Esophagus muscularis mucosa (tissue), 4 donors: Measurements from ENCODE around the gene C6orf120.

DNA sequence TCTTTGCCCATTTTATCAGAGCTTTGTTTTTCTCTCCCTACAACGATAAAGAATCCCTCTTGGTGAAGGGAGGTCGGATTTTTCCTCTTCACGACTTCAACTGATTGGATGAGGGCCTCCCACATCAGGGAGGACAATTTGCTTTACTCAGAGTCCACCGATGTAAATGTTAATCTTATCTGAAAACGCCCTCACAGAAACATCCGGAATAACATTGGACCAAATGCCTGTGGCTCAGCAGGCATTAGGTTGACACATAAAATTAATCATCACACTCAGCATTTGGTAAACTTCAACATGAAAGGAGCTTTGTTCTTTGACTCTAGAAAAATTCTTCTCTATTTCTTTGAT, 7.3 kb upstream of the DACT2 start:
- PRO-cap = no peak
- RAMPAGE, long total RNA, 4 experiments = no peak in any of the 4 experiments

DNA sequence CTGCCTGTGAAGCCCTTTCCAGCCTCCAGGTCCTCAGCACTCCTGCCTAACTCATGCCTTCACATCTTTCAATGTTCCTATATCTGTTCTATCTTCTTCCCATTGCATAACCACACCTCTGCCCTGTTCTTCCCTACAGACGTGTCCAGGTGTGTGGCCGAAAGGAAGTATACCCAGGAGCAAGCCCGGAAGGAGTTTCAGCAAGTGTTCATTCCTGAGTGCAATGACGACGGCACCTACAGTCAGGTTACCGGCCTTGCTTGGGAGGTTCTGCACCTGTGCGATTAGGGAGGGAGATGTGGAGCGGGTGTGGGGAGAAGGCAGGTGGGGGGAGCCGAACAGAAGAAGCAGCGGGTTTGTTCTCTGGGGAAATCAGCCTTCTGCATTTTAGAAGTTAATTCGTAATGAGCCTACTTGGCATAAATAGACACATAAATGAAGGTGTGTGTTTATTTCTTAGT, 85.3 kb downstream of the SMOC2 start:
- PRO-cap = no peak
- RAMPAGE, long total RNA, 4 experiments = no peak in any of the 4 experiments

- PRO-cap = no peak
- RAMPAGE, long total RNA, 4 experiments = no peak in any of the 4 experiments
Observed at GRCh38 chr6:168541238-168541558, 100.2 kb downstream of the SMOC2 start.

GRCh38 chr6:168938182-168938441, 315.5 kb downstream of the THBS2 start:
- PRO-cap = no peak
- RAMPAGE, long total RNA, 4 experiments = no peak in any of the 4 experiments

DNA sequence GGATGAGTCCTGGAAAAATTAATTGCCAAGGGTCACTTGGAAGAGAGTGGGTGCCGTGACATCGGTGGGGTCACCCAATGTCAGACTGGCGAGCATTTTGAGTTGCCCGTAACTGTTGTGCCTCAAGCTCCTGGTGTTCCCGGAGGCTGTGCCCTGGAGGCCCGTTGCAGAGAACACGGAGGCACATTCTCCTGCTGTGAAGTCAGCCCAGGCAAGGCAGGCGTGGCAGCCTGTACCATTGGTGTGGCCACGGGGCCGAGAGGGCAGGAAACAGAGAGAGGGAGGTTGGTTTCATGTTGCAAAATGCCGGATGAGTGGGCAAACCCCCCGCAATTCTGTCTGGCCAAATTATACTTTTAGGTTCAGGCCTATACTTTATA, 81.2 kb downstream of the THBS2 start:
- PRO-cap = no peak
- RAMPAGE, long total RNA, 4 experiments = no peak in any of the 4 experiments

DNA sequence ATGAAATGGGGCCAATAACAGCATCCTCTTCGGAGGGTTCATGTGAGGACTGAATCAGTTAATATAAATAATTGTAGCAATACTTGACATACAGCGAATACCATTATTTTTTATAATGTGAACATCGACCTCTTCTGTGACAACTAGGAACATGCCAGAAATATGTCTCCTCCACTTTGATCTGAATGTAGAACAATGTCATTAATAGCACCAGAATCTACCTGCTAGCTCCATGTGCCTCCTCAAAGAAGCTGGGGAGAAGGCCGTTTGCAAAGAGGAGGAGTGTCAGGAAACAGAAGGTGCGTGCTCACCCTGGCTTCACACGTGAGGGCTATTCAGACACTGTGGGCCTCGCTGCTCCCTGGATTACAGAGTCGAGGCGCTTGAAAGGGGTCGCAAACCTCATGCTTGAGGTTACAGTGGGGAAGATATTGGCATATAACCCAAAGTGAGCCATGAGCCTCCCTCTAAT, 214.7 kb downstream of the WDR27 start:
- PRO-cap = no peak
- RAMPAGE, long total RNA, 4 experiments = no peak in any of the 4 experiments

DNA sequence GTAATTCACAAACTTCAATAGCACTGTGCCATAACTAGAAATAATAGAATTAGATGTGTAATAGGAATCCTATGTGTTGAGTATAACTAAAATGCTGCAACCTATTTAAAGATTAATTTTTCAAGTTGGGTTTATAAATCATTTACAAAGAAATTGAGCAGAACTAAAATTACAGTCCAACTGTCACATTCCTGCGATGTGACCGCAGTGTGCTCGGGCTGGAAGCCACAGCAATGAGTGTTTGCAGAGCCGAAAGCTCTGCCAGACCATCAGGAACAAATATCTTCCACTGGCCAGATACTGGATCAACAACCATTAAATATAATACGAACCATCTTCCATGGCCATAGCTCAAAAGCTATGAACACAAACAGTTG, 172.0 kb downstream of the WDR27 start:
- PRO-cap = no peak
- RAMPAGE, long total RNA, 4 experiments = no peak in any of the 4 experiments

GRCh38 chr6:169688984-169689677, 12.7 kb downstream of the WDR27 start:
- PRO-cap = no peak
- RAMPAGE, long total RNA, 4 experiments = start-site peak on the minus strand in 1 of 4 experiments, at chr6:169688913-169689457 at its widest, 8 reads per replicate

DNA sequence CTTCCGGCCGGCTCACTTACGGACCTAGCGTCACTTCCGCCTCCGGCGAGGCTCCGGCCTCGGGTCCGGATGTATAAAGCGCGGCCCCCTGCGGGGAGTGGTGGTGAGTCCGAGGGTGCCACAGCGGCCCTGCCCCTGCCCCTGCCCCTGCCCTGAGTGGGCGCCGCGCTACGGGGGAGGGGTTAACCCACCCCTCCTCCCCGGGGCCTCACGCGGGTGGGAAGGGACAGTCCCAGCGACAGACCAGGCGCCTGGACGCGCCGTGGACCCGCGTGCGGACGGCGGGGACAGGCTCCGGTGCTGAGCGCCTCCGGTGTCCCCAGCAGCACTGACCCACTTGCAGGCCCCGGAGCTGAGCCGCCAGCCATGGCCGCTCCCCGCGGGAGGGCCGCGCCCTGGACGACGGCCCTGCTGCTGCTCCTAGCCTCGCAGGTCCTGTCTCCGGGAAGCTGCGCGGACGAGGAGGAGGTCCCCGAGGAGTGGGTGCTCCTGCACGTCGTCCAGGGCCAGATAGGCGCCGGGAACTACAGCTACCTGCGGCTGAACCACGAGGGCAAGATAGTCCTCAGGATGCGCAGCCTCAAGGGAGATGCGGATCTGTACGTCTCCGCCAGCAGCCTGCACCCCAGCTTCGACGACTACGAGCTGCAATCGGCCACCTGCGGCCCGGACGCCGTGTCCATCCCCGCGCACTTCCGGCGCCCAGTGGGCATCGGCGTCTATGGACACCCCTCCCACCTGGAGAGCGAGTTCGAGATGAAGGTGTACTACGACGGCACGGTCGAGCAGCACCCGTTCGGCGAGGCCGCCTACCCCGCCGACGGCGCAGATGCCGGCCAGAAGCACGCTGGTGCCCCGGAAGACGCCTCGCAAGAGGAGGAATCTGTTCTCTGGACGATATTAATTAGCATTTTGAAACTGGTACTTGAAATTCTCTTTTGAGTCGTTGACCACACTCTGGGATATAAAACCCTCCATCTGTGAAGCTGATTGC, at the start of gene C6orf120:
Gene C6orf120, plus strand, starts transcription at position 33 of the 994 bp plus-strand sequence.
- PRO-cap = bidirectional peak, plus-strand start at position 45 of the sequence, minus-strand start outside the sequence
- RAMPAGE, long total RNA, 4 experiments = start-site peak on the plus strand in 3 of 4 experiments, centred at positions 42 to 72 of the sequence, 58 to 90 reads per replicate

DNA sequence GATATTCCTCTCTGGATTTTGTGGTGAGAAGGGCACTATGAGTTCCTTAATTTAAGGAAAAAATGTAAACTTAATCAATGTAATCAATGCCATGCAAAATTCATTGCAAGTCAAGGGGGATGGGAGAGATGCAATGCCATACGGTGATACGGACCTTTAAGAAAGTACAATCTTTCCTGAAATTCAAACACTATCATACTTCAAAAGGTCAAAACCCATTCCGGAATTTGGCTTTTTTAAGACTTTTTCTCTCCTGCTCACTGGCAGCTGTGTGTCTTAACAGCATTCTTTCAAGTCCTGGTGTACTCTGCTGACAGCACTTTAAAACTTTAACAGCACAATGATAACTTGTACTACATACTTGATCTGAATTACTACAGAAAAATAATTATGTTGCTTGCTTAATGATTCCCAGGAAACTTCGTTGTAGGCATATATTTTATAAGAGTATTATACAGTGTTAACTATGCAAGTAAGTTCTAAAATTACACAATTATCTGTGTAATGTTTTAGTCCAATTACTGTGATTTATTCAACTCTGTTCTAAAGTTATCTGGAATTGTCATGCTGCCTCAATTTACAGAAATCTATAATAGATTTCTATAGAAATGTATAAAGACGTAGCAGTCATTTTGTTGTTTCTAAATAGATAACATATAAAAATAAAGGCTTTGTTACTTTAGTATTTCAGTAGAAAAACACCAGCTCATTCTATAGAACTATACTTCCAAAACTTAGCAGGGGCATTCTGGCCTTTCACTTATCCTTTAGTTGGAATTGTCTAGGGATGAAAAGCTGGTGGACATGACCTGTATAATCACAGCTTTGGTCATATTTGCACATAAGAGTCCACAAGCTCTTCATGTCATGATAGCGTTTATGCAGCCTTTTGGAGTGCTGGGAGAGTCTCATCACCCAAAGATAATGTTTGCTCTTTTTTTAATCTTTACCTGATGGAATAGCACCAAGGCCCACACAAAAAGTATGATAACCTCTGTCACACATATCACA, 2.6 kb downstream of the C6orf120 start:
- PRO-cap = no peak
- RAMPAGE, long total RNA, 4 experiments = no peak in any of the 4 experiments

GRCh38 chr6:169986118-169986558, 234.7 kb downstream of the ERMARD start:
- PRO-cap = no peak
- RAMPAGE, long total RNA, 4 experiments = no peak in any of the 4 experiments

DNA sequence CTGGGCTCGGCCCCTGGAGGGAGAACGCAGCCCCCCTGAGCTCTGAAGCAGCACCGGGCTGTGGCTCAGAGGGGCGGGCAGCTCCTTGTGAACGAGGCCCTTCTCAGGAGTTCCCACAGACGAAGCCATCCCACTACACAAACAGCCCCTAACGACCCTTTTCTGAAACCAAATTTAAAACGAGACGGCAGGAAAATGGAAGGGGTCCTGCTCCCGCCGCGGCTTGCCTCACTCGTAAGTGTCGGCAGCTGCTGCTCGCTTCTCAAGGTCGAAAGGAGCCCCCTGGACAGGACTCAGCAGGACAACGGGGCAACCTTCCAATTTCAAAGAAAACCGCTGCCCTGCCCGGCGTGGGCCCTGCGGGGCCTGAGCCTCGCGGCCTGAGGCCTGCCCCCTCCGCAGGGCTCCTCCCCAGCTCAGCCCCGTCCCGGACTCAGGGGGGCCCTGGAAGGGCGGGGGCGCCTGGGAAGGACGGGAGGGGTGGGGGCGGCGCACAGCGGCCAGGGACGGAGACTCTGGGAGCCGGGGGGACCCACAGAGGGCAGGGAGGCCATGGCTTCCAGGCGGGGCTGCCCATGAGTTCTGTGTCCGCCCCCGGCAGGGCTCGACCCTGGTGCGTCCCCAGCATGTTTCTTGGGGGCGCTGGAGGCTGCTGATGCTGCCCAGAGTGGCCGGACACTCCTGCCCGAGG, 114.8 kb downstream of the DLL1 start:
- PRO-cap = no peak
- RAMPAGE, long total RNA, 4 experiments = no peak in any of the 4 experiments

DNA sequence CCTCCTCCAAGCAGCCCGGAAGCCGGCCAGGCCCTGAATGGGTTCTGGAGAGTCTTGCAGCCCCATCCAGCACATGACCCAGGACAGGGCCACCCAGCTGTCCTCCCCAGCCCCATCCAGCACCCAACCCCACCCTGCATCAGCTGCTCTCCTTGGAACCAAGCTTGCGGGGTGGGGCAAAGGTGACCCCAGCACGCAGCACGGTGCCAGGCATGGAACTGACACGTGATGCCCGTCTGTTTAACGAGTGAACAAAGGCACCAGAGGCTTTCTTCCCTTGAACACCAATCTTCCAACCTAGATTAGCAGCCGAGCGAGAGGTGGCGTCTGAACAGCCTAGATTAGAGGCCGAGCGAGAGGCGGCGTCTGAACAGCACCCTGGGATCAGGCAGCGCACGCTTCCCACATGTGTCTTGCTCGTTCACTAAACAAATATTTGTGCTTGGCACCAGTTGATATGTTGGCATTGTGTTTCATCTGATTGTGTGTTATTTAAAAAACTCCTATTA, 112.0 kb downstream of the DLL1 start:
- PRO-cap = no peak
- RAMPAGE, long total RNA, 4 experiments = no peak in any of the 4 experiments

GRCh38 chr6:170286407-170287373, 4.2 kb downstream of the DLL1 start:
- PRO-cap = no peak
- RAMPAGE, long total RNA, 4 experiments = no peak in any of the 4 experiments

DNA sequence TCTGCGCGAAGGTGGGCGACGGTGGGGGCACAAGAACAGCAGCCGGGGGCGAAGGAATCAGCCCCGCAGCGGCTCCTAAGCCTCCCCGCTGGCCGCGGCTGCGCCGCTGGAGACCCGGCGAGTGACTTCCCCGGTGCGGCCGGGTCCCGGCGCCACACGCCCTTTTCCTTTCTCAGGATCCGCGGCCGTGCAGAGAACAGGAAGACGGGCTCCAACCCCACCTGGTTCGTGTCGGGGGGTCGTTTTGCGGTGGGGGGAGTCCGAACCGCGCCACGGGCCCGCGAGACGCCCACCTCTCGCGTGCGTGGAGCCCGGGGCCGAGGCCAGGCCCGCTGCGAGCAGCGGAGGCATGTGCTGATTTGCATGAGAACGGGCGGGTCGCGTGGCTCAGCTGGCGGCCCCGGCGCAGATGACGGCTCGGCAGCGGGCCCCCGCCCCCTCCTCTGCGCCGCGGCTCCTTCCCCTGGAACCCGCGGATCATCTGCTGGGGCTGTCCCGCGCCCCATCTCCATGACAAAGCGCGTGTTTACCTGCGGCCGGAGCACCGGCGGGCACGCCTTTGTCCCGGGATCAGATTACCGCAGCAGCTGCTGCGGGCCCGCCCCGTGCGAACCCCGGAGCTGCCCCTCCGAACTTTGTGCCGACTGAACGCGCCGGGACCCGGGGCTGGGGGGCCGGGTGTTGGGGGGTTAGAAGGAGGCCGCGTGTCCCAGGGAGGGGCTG, 4.8 kb upstream of the DLL1 start:
- PRO-cap = no peak
- RAMPAGE, long total RNA, 4 experiments = no peak in any of the 4 experiments

GRCh38 chr6:170318106-170318922, 11.8 kb downstream of the FAM120B start:
- PRO-cap = no peak
- RAMPAGE, long total RNA, 4 experiments = no peak in any of the 4 experiments

DNA sequence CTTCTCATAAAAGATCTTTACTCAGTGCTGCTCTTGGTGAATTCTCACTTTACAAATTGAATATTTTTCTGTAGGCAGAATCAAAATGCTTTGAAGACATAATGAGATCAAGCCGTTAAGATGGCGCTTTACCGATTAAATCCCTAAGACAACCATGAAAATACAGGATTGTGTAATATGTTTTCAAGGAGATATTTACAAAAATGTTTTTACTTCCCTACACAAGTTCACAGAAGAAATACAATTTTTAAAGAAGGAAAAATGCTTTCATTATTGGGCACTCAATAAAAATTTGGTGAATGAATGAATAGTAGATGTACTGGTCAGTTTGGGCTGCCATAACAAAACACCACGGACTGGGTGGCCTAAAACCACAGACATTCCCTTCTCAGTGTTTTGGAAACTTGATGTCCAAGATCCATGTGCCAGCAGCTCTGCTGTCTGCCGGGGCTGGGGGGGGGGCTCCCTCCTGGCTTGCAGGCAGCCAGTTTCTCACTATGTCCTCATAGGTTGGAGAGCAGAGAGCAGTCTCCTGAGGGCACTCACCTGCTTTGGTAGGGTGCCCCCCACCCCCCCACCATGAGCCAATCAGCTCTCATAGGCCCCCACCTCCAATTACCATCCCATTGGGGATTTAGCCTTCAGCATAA, 61.9 kb downstream of the FAM120B start:
- PRO-cap = no peak
- RAMPAGE, long total RNA, 4 experiments = no peak in any of the 4 experiments

DNA sequence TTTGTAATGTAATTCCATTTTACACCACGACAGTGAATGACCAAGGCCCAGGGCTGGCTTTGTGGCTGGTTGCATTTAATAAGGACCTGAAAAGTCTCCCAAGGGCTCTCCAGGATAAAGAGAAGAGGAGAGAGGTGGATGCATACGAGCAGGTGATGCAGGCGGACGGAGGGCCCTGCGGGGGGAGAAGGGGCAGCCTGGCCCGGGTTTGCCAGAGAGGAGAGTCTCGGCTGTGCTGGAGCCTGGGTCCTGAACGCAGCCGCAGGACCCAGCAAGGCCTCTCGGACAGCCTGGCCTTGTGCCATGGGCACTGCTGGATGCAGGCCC, 98.3 kb downstream of the PSMB1 start:
- PRO-cap = no peak
- RAMPAGE, long total RNA, 4 experiments = no peak in any of the 4 experiments